PC-3 (cell line): ENCODE results near the gene TRIM24.

- RAMPAGE, long total RNA = no peak
Measured at GRCh38 chr7:138243436-138244042, 167.3 kb downstream of the AKR1D1 start.

- RAMPAGE, long total RNA = no peak
Measured at GRCh38 chr7:138460010-138460845, at the start of gene TRIM24. TSS of gene TRIM24 (plus strand) at chr7:138460259.

GRCh38 chr7:138564854-138566002, 105.2 kb downstream of the TRIM24 start:
- RAMPAGE, long total RNA = no peak

GRCh38 chr7:138727732-138728104, 26.6 kb upstream of the SVOPL start:
- RAMPAGE, long total RNA = no peak

DNA sequence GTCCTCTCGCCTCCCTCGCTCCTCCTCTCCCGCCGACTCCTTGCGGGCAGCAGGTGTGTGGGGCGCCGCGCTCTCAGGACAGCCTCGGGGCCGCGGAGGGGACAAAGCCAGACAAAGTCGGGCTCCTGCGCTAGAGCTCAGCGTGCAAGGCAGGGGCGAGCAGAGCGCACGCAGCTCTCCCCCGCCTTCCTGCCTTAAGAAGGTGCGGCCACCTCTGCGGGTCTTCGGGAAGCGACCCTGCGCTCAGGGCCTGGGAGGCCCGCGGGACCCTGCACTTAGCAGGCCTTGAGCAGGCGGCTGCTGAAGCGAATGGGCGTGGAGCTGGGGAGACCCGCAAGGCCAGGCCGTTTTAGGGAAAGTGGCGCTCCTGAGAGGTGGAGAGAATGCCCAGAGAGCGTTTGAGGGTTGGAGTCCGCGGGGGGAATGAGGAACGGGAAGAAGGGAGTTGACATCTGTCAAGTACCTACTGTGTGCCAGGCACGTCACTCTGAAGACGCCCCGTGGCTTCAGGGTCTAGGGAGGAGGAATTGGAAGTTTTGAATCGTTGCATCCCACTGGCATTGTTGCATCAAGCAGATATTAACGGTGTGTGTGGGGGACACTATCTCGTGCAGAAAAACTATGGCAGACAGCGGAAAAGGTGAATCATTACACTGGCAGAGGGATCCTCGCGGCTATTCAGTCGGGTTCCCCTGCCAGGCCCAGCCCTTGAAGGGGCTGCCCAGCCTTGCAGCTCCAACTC, 776 bp upstream of the KIAA1549 start:
- RAMPAGE, long total RNA = no peak

DNA sequence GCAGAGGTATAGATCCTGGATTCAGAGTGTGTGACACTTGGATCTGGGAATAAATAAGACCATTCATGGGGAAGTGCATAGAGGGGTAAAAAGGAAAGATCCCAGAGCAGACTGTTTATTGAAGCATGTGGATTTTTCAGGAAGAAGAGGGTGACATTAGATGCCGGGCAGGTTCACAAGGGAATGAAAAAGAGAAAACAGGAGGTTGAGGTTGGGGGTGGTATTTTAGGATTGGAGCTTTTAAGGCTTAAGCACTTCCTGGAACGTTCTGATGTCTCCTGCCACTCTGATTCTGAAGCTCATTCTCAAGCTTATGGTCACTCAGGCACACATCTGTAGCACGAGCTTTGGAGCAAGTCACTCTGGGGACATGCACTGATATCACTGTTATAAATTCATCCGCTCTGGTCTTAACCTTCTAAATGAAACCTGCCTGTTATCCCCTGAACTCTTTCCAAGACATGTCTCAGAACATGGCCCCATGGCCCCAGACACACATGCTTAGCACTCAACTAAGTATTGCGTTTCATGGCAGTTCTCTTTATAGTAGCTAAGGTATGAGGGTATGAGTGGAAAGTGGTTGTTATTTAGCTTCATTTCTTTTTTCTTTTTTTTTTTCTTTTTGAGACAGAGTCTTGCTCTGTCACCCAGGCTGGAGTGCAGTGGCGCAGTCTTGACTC, 5.9 kb upstream of the ZC3HAV1L start:
- RAMPAGE, long total RNA = no peak

GRCh38 chr7:139066005-139066616, 30.3 kb upstream of the ZC3HAV1L start:
- RAMPAGE, long total RNA = no peak

DNA sequence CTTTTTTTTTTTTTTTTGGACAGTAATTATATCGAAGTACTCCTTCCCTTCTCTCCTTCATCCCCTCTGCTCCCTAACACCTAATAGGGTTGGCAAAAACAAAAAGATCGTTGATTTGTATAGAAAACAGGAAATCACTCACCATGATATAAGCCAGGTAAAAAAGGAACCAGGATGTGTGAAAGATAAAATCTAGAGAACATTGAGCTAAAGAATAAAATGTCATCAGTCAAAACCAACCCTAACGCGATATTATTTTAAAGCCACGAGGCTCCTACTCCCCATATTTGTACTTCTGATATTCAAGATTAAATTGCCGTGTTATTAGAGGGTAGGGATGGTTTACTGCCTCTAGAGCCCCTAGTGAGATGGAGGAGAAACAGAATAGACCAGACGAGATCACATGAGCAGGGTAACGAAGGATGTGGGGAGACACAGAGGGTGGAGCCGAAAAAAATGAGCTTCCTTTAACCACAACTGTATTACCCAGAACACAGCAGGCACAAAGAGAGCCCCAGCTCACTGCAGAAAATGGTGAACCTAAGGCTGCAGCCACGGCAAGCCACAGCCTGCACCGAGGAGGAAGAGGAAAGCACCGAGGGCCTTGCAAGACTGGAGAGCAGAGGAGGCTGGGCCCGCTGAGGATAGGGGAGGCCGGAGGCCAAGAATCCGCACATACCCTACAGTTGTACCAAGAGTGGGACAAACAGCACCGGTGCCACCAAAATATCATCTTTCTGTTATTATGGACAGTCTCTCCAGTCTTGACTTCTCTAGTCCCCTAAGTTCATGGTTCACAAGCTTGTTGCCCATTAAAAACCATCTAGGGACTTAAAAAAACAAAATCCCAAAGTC, 14.3 kb downstream of the ZC3HAV1 start:
- RAMPAGE, long total RNA = no peak

GRCh38 chr7:139096913-139097440, 12.5 kb downstream of the ZC3HAV1 start:
- RAMPAGE, long total RNA = no peak

DNA sequence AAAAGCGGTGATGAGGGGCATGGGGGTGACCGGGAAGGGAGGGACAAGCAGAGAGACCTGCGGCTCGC, 1.2 kb downstream of the ZC3HAV1 start:
- RAMPAGE, long total RNA = no peak

- RAMPAGE, long total RNA = no peak
Measured at GRCh38 chr7:139118675-139119572, 9.4 kb upstream of the ZC3HAV1 start.

- RAMPAGE, long total RNA = no peak
Measured at GRCh38 chr7:139131348-139131895, 2.2 kb upstream of the TTC26 start.

DNA sequence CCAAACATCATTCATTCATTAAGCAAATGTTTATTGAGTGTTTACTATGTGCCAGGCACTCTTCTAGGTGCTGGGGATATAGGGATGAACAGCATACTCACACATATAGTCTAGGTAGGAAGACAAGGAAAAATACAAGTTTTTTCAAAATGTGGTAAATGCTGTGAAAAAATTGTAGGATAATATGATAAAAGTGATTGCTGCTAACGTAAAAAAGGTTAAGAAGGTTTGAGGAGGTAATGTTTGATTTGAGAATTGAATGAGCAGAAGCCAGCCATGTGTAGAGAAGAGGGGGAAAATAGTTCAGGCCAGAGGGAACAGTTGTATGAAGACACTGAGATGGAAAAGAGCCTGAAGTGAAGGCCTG, 53.1 kb upstream of the FMC1 start:
- RAMPAGE, long total RNA = no peak

DNA sequence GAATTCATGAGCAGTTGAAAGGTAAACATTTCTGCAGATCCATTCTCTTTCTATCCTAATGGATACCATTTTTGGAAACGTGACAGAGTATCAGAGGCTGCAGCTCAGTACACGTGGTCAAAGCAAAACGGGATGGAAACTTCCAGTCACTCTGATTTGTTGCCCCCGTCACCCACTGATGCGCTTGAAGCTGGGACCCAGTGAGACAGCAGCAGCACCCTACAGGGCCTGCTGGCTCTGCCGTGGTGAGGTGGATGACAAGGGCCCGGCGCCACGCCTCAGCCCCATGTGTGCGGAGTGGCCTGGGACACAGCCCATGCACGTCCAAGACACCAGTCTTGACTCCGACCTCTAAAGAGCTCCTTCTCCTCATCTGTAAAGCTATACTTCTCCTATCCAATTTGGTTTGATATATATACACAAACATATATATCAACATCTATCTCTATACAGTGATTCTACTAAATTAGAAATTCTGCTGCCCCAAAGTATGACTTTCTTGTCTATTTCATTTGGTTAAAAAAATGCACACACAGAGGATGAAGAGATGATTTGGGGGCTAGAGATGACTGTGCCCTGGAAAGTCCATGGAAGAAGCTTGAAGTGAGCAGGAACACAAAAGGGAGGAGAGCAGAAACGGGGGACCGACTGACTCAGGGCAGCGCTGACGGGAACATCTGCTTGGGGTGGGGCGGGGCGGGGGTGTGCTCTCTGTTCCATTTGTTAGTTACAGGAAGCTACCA, 39.1 kb downstream of the CLEC2L start:
- RAMPAGE, long total RNA = no peak

DNA sequence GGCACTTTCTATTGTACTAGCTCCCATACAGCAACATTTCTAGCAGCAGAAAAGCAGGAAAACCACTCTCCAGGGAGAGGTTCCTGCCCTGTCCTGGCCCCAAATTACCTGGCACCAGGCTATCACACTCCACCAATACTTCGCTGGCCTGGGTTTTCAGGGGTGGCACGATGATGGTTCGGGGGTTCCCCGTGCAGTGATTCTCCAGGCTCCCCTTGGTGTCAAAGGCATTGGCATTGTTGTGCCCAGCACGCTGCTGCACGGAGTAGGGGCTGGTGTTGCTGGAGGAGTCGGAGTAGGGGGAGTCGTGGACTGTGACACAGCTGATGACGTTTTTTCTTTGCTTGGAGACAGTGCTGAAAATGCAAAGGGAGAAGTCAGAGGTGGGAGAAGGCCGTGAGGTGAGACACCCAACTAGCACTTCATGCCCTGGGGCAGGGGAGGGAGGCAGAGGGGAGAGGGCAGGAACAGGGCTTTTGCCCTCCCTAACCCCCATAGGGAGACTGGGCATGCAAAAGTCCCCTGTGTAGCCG, 60.3 kb downstream of the CLEC2L start:
- RAMPAGE, long total RNA = no peak

DNA sequence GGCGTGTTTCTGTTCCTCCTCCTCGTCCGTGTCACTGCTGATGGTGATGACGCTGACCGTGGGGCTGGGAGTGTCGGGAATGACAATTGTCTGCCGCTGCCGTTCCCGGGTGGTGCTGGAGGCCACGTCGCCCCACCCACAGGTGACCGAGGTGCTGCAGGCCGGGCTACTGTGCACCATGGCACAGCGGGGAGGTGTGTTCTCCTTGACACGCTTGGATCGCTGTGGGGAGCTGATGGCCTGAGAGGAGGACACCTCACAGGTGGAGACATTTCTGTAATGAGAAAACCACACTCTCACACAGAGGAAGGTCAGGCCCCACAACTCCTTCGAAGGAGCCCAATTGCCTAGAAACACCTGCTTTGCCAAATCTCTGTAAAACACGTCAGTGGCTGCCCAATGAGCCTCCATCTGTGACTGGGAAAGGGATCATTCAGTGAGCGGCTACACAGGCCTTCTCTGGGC, 73.3 kb downstream of the CLEC2L start:
- RAMPAGE, long total RNA = no peak

DNA sequence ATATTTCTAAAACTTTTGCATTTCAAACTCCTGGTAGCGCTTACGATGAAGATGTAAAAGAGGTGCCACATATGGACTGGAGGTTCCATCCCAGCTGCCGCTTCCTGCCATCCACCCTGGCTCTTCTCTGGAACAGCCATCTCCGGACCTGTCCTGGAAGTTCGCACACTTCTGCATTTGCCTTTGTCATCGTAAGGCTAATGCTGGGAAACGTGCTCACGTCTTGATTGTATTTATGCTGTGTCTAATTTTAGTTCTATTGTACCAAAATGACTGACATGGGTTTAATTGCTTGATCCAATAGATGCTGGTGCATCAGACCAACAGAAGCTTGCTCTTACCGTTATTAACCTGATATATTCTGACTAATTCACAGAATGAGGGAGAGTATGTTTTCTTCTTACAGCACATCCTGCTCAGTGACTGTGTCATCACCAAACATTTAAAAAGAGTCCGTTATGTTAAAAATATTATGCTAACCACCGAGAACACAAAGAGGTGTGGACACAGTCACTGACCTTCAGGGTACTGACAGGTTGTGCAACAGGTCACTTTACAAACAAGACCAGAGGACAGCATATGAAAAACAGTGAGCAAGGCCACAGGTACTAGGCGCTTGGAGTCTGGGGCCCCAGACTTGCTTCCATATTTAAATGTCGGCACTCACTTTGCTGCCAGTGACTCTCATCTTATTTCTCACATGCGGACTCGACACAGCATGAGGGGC, 102.8 kb downstream of the HIPK2 start:
- RAMPAGE, long total RNA = no peak

- RAMPAGE, long total RNA = no peak
Measured at GRCh38 chr7:139702740-139704014, 74.6 kb downstream of the HIPK2 start.

DNA sequence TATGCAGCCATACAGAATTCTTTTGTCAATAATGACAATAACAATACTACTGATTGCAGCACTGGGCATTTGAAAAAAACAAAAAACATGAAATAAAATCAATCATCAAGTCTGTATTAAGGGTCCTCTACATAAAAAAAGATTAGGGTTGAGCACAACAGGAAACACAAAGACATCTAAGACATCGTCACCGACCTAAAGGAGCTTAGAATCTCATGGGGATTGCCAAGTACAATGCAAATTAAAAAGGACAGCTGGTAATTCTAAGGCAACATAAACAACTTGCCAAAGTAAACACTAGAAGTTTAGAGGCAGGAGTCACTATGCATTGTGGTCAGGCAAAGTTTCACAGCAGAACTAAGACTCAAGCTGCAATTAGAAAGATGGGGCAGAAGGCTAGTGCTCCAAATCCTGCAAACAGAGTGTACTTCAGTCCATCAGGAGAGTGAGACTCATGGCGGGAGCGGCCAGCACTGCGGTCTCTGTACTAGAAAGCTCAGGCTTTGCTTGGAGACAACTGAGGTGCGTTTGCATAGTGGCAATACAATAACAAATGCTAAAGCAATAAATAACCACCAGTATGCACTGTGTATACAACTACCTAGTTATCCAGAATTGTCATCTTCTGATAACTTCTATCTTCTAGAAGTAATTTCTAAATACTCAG, 52.7 kb downstream of the HIPK2 start:
- RAMPAGE, long total RNA = no peak

GRCh38 chr7:139775418-139776416, 2.1 kb downstream of the HIPK2 start:
- RAMPAGE, long total RNA = no peak